ENCODE measurements around a stretch of chr7.

- RRBS, result no CpG with 5 or more reads among the region's 12 CpGs
Observed at GRCh38 chr7:6167125-6167724, 62.5 kb downstream of the USP42 start.

GRCh38 chr7:6476608-6477631 is 7.0 kb downstream of the KDELR2 start:
- RRBS, result no CpG with 5 or more reads among the region's 8 CpGs

DNA sequence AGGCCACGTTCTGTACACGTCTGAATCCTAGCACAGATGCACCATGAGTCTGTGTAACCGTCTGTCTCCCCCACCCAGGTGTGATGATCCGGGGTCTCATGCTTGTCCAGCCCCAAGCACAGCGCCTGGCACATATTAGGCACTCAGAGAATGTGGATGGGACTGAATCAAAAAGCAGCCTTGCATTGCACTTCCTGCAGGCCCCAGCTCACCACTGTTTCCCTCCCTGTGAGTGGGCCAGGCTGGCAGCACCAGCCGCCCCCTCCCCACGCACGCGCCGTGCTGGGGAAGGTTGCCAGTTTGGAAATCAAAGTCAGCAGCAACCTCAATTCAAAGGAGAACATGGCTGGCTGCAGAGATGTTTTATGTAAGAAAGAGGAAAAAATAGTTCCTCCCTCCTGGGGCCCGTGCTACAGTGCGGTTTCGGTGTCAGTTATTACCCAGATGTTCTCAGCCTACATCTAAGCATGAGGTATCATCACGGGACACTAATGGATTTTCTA is 5.6 kb downstream of the GRID2IP start:
- RRBS, result no CpG with 5 or more reads among the region's 14 CpGs

GRCh38 chr7:6578463-6578964 is 1.3 kb downstream of the ZDHHC4 start:
- RRBS, result 100% methylated on average over 1 of the region's 7 CpGs

- RRBS, result no CpG with 5 or more reads among the region's 17 CpGs
Observed at GRCh38 chr7:6590525-6590849, 666 bp downstream of the INTS15 start.

GRCh38 chr7:6604365-6605001 is 10.9 kb upstream of the ZNF853 start:
- RRBS, result 93% methylated on average over 2 of the region's 12 CpGs

DNA sequence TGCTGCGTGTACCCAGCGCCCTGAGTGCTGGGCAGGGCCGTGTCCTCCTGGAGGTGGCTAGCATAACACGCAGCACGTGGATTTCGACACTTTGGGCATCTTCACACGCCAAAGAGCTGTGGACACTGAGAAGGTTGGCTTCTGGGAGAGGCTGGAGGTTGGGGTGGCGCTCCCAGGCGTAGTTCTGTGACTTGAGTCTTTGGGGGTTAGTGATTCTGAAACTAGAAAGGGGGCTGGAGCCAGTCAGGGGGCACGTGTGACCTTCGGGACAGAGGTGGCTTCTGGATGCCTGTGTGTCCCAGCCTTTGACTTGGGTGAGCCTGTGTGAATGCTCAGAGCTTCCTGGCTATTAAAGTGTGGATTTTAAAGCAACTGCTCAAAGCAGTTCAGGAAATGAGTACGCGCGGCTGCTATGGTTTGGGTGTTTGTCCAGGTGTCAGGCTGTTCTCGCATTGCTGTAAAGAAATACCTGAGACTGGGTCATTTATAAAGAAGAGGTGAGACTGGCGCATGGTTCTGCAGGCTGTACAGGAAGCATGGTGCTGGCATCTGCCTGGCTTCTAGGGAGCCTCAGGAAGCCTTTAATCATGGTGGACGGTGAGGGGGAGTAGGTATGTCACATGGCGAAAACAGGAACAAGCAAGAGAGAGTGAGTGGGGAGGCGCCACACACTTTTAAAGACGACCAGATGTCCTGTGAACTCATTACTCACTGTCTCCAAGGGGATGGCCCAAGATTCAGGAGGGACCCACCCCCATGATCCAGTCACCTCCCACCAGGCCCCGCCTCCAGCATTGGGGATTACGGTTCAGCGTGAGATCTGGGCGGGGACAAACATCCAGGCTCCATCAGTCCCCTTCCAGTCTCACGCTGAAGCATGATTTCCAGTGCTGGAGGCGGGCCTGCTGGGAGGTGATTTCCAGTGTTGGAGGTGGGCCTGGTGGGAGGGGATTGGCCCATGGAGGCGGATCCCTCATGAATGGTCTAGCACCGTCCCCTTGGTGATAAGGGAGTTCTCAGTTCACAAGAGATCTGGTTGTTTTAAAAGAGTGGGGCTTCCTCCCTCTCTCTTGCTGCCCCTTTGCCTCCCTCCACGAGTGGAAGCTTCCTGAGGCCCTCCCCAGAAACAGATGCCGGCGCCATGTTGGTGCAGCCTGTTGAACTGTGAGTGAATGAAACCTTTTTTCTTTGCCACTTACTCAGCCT is 3.1 kb downstream of the ZNF316 start:
- RRBS, result no CpG with 5 or more reads among the region's 31 CpGs

DNA sequence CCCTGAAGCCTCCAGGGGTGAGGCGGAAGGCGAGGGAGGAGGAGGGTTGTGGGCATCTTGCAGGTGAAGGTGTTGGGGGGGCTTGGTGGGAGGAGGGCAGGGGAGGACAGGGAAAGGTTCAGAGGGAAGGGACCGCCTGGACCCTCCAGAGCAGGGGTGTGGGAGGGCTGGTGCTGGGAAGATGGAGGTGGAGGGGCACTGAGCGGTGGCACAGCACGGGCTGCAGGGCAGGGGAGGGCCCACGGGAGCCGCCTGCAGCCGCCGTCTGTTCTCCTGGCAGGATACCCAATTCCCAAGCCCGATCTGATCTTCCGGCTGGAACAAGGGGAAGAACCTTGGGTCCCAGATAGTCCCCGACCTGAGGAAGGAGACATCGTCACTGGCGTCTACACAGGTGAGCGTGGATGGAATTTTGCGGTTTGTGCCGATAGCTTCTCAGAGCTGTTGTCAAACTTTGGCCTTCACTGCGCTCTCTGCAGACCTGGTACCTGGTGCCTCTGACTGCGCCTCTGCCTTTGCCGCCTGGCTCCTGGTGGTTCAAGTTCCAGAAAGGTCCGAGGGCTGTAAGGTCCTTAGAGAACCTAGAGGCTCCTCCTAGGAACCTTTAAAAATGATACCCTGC is 7.2 kb downstream of the ZNF316 start:
- RRBS, result no CpG with 5 or more reads among the region's 21 CpGs

DNA sequence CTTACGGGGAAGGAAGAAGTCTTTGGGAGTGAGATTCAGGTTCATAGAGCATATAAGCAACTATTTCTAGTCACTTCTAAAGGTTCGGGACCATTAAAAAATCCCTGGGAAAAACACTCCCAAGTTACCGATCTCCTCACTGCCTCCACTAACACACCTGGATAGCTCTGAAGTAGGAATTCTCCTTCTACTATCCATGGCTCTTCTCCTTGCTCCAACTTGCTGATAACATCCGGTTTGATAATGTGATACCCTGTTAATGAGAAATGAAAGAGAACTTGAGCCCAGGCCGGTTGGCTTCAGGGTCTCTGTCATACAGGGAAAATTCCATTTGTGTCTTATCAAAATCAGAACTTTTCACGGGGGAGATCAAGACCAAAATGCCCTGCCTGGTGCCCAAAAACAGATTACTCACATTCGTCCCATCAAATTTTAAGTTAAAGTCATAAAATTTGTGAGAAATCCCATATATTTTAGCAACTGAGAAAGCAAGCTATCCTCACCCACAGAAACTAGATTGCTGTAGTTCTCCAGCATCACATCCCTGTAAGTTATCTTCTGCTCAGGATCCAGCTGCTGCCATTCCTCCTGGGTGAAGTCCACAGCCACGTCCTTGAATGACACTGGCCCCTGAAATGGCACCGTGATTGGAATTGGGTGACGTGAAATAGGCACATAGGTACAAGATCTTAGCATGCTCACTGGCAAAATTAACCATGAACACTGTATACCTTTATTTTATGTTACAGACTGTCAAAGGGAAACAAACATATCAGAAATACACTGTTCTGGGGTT is 9.4 kb downstream of the ZNF12 start:
- RRBS, result no CpG with 5 or more reads among the region's 10 CpGs

GRCh38 chr7:7100395-7100769 is 82.0 kb upstream of the C1GALT1 start:
- RRBS, result no CpG with 5 or more reads among the region's 7 CpGs

DNA sequence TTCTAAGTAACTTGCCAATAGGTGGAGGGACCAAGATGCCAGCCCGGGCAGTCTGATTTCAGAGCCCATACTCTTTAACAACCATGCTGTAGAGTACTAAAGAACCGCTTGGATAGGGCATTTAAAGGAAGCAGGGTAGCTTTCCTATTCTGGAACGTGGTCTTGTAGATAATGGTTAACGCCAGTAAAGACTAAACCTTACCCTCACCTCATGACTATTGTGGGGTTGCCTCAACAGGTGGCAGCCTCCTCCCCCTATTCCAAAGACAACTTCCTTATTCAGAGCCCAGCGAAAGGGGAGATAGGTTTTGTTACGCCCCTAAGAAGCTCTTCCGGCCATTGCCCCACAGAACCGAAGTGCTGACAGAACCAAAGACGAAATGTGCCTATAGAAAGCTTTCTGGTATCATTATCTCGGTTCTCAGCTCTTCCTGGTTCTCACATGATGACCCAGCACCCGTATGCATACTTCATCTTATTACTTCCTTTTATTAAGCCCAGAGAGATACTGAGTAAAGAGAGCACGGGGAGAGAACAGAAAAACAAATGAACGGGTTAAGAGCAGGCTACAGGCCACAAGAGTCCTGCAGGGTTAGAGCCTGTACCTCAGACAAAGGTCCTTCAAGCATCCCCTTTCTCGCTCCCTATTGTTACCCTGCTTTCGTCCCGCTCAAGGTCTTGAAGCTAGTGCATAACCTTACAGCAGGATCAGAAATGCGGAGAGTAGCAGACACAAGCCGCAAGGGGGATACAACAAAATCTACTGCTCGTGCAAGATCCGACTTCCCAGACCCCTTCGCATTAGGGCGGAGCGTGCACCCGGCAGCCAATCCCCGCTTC is 502 bp upstream of the C1GALT1 start:
- RRBS, result no CpG with 5 or more reads among the region's 25 CpGs

GRCh38 chr7:7184638-7185363 is 2.5 kb downstream of the C1GALT1 start:
- RRBS, result no CpG with 5 or more reads among the region's 5 CpGs

DNA sequence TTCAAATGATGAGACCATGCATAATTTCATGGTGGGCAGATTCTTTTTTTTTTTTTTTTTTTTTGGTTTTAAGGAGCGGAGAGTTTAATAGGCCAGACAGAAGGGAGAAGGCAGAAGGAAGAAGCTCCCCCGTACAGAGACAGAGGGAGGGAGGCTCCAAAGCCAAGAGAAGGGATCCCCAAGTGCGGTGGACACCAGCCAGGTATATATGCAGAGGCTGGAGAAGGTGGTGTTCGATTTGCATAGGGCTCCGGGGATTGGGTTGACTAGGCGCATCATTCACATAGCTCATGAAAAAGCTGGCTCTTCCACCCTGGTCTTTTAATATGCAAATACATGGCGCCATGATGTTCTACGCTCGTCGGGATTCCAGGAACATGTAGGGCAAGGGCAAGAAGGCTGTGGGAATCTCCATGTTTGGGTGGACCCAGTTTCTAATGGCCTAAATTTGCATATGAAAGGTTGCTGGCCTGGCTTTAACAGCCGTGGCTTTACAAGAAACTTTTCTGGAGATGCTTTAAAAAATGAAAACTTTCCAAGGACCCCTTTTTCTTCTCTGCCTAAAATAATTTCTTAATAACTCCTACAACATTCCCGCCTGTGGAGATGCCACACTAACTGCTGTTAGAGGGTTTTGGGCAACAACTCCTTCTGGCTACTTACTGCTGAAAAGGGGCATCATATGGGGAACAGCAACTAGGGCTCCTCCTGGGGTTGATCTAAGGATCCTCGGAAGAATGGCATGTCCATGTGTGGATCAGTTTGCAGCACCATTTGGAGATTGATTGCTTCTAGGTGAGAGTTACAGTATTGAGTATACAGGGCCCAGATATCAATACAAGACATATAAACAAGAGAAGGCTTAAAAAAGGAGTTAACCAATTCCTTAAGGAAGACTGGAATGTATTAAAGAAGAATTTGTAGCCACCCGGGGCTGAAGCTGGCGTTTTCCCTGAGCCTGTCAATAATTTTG is 28.3 kb downstream of the C1GALT1 start:
- RRBS, result no CpG with 5 or more reads among the region's 15 CpGs

DNA sequence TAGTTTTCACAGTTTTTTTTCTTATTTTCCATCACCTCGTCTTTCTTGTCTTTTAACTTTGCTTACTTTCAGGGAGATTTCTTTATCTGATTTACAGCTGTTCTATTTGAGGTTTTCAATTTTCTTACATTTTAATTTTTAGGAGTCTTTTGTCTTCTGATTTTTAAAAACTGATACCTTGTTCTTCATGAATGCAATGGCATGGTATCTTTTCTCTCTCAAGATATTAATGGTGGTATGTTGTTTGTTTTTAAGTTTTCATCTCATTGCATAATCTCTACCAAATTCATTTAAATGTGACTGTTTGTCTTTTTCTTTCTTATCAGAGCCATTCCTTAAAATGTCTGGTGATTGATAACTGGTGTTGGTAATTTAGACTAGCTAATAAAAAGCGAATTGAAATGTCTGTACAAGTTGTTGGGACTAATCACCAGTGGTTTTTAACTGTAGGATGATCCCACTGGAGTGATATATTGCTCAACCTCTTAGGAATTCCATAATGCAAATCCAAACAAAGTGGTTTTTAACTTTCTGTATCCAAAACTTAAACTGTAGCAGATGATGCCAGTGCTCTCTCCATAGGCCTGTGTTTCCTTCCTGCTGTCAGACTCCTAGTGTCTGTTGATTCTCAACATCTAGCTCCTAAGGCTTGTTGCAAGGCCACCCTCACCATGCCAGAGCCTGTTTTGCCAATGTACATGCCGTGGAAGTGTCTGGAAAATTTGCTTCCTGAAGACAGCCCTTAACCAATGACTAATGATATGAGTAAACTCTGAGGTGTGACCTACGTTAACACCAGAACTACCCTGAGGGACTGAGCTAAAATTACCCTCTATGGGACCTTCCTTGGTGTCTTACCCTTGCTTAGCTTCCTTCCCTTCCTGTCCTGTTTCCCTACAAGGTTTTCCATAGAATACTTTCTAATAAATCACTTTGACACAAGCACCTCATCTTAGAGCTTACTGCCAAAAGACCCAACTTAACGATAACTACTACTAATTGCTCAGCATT is 39.1 kb downstream of the C1GALT1 start:
- RRBS, result no CpG with 5 or more reads among the region's 5 CpGs

GRCh38 chr7:7310821-7311119 is 128.4 kb downstream of the C1GALT1 start:
- RRBS, result no CpG with 5 or more reads among the region's 3 CpGs

GRCh38 chr7:7565802-7566305 is 830 bp upstream of the MIOS start:
- RRBS, result no CpG with 5 or more reads among the region's 19 CpGs

GRCh38 chr7:7688931-7689447 is 29.4 kb downstream of the RPA3 start:
- RRBS, result no CpG with 5 or more reads among the region's 5 CpGs

- RRBS, result no CpG with 5 or more reads among the region's 2 CpGs
Observed at GRCh38 chr7:7705731-7706360, 12.6 kb downstream of the RPA3 start.

- RRBS, result no CpG with 5 or more reads among the region's 6 CpGs
Observed at GRCh38 chr7:7830020-7830593, 111.7 kb upstream of the RPA3 start.

Data from iris pigment epithelial cell (primary cell).